SK-N-SH (cell line): ENCODE data around the gene NEDD9.

DNA sequence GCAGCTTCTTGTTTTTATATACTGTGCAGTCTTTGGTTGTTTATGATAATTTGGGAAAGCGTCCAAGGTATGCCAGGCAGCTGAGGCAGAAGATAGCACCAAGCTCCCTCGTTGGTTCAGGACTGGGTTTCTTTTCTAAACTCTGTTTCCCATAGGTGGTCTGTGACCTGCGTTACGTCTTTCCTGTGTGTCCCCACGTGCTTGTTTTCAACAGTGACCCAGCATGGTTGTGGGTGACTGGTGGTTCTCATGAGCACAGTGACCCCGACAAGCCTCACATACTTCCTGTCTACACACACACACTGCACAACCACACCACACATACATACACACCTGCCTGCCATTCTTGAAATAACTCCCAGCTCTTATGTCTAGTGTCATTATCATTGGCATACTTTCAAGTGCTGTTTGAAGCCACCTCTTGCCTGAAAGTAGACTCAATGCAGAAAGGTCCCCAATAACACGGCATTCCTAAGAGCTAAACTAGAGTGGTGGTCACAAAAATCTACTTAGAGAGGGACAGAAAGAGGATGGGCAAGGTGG lies 66.5 kb downstream of the GCNT2 start:
- RRBS = no CpG with 5 or more reads among the region's 7 CpGs
CAGE:
- cytosol, long polyA plus RNA = no peak
- long polyA plus RNA = no peak
- nucleus, long polyA plus RNA = no peak

- RRBS = no CpG with 5 or more reads among the region's 25 CpGs
CAGE:
- cytosol, long polyA plus RNA = no peak
- long polyA plus RNA = no peak
- nucleus, long polyA plus RNA = no peak
Observed at GRCh38 chr6:11214204-11215370, 17.9 kb downstream of the NEDD9 start.

DNA sequence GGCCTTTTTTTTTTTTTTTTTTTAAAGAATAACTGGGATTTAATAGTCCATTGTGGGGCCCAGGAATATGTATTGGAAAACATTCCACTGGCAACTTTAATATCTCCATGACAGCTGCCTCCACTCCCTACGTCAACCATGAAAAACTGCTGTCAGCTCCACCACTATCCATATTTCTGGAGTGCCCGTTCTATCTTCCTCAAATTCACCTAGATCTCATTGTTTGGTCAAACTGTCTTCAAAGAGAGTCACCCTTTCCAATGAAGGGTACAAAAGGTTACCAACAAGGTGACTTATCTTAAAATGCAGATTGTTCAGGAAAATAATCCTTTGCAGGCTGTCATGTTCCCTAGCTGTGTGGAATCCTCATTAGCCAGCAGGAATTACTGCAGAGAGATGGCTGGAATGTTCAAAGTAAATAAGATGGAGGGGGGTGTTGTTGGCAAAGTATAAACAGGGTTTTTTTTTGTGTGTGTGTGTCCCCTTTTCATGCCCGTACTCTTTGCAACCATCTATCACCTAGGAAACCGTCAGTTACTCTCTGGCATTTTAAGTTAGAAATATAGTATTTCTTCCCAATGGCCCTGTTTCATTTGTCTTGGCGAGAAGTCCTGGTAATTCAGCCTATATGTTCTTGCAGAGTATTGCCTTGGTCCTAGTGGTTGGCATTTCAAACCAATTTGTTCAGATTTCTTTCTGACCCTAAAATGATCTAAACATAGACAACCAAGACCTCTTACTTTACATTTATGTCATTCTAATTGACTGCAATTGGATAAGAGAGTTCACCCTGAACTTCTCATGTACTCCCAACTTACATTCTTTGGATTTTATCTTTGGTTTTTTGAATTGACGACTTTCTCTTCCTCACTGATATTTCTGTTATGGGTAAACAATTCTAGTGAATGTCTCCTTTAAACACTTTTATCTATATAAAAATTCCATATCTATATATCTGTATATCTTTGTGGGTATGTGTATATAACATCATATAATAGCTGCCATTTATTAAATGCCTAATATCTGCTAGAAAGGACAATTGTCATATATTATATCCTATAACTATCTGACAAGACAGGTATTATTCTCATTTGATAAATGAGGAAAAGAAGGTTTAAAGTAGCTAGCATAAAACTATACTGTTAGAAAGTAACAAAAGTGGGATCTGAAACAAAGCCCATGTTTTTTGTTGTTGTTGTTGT lies 6.3 kb downstream of the NEDD9 start:
- RRBS = no CpG with 5 or more reads among the region's 6 CpGs
CAGE:
- cytosol, long polyA plus RNA = no peak
- long polyA plus RNA = no peak
- nucleus, long polyA plus RNA = no peak

GRCh38 chr6:11232011-11232944 lies at the start of gene NEDD9:
Gene NEDD9 (minus strand): TSS chr6:11232668.
- RRBS = 4% methylated on average over 5 of the region's 33 CpGs
CAGE:
- cytosol, long polyA plus RNA = no peak
- long polyA plus RNA = no peak
- nucleus, long polyA plus RNA = start-site peak on the minus strand at chr6:11232635-11232682, 46 and 71 reads in 2 replicates

- RRBS = no CpG with 5 or more reads among the region's 18 CpGs
CAGE:
- cytosol, long polyA plus RNA = no peak
- long polyA plus RNA = no peak
- nucleus, long polyA plus RNA = no peak
Observed at GRCh38 chr6:11232945-11233631, 620 bp upstream of the NEDD9 start.

DNA sequence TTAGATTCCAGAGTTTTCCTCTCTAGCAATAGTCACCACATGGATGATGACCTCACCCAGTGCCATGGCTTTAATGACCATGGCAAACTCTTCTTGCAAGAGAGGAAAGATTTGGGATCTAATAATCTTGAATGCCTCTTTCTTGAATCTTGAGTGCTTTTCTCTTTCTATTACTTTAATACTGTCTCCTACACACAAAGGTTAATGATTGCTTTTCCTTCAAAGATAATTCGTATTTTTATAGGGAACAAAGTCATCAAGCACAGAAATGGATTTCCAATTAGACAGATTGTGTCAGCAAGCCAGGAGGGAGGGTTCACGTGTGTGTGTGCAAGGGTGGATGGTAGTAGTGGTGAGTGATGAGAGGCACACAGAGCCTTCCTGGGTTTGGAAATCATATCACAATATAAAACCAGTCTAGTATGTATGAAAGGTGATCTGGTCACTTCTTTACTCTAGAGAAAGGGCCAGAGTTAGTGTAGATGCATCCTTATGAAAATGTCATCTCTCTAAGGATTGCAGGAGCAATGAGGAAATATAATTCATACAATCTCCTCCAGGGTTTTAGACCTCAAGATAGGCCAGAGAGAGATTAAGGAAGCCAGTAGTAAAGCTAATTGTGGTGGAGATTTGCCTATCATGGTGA lies 51.2 kb upstream of the NEDD9 start:
- RRBS = no CpG with 5 or more reads among the region's 2 CpGs
CAGE:
- cytosol, long polyA plus RNA = no peak
- long polyA plus RNA = no peak
- nucleus, long polyA plus RNA = no peak

- RRBS = no CpG with 5 or more reads among the region's 9 CpGs
CAGE:
- cytosol, long polyA plus RNA = no peak
- long polyA plus RNA = no peak
- nucleus, long polyA plus RNA = no peak
Observed at GRCh38 chr6:11287854-11288611, 55.6 kb upstream of the NEDD9 start.

- RRBS = no CpG with 5 or more reads among the region's 5 CpGs
CAGE:
- cytosol, long polyA plus RNA = no peak
- long polyA plus RNA = no peak
- nucleus, long polyA plus RNA = no peak
Observed at GRCh38 chr6:11345570-11345967, 113.1 kb upstream of the NEDD9 start.

- RRBS = no CpG with 5 or more reads among the region's 6 CpGs
CAGE:
- cytosol, long polyA plus RNA = no peak
- long polyA plus RNA = no peak
- nucleus, long polyA plus RNA = no peak
Observed at GRCh38 chr6:11428629-11429577, 108.6 kb upstream of the TMEM170B start.

DNA sequence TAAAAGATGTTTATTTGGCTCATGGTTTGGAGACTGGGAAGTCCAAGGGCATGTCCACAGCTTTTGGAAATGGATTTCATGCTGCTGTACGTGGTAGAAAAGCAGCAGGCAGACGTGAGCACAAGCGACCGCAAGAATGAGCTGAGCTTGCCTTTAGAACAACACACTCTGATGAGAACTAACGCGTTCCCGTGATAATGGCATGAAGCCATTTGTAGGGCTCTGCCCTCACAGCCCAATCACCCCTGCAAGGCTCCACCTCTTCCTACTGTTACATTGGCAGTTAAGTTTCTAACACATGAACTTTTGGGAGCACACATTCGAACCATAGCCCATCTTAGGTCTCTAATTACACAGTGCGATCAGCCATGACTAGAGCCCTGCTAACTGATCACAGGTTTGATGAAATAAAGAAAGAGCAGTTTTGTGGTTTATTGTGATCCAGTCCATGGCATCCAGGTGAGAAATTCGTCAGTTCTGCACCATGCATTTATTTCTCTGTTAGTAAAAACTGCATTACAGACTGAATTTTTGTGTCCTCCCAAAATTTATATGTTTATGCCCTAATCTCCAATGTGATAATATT lies 107.4 kb upstream of the TMEM170B start:
- RRBS = no CpG with 5 or more reads among the region's 10 CpGs
CAGE:
- cytosol, long polyA plus RNA = no peak
- long polyA plus RNA = no peak
- nucleus, long polyA plus RNA = no peak

DNA sequence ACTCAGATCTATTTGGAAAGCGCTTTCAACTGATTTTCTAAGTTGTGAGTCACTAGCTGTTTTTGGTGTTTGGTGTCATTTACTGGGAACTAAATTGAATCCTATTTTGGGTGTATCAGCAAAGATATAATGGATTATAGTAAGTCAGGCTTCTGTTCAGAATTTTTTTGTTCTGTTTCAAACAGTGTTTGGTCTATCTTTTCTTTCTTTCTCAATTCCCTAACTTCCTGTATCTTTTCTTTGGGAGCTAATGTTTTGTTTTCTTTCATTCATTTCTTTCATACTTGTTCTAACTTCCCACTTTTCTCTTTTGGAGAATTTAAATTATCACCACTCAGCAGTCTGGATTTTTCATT lies 104.4 kb upstream of the TMEM170B start:
- RRBS = no CpG with 5 or more reads among the region's 1 CpG
CAGE:
- cytosol, long polyA plus RNA = no peak
- long polyA plus RNA = no peak
- nucleus, long polyA plus RNA = no peak

DNA sequence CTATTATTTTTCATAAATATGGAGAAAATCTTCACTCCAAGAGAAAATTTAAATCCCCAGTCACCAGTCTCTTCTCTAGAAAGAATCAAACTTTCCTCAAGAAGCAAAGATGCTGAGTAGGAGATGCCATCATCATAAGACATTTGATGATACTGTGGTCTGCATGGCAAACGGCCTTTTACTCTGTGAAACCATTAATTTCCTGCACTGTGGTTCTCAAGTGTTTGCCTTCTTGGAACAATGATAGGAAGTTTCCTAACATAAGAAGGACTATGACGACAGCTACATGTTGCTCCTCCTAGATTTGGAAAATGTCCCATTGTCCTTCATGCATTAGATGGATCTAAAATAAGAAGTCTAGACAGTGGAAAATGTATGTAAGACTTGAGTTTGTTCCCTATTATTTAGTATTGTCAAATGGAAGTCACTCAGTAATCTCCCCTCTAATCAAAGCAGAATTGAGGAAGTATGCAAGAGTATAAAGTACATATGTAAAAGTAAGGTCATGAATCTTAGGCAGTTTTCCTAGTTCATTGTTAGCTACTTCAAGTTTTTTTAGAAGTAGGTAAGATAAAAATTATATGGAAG lies 98.5 kb upstream of the TMEM170B start:
- RRBS = no CpG with 5 or more reads among the region's 2 CpGs
CAGE:
- cytosol, long polyA plus RNA = no peak
- long polyA plus RNA = no peak
- nucleus, long polyA plus RNA = no peak

DNA sequence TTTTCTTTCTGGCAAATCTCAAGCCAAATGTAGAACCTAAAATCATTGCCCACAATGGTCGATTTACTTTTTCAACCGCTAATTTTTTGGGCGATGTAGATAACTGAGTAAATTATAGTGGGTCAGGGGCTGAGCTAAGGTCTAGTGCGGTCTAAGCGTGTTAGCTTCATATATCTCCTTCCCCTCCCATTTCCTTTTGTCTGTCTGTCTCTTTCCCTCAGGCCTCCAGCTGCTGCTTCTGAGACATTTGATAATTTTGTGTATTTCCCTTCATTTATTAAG lies 1.2 kb downstream of the TMEM170B start:
- RRBS = no CpG with 5 or more reads among the region's 5 CpGs
CAGE:
- cytosol, long polyA plus RNA = no peak
- long polyA plus RNA = no peak
- nucleus, long polyA plus RNA = no peak

GRCh38 chr6:11650087-11650780 lies 112.7 kb downstream of the TMEM170B start:
- RRBS = no CpG with 5 or more reads among the region's 6 CpGs
CAGE:
- cytosol, long polyA plus RNA = no peak
- long polyA plus RNA = no peak
- nucleus, long polyA plus RNA = no peak

DNA sequence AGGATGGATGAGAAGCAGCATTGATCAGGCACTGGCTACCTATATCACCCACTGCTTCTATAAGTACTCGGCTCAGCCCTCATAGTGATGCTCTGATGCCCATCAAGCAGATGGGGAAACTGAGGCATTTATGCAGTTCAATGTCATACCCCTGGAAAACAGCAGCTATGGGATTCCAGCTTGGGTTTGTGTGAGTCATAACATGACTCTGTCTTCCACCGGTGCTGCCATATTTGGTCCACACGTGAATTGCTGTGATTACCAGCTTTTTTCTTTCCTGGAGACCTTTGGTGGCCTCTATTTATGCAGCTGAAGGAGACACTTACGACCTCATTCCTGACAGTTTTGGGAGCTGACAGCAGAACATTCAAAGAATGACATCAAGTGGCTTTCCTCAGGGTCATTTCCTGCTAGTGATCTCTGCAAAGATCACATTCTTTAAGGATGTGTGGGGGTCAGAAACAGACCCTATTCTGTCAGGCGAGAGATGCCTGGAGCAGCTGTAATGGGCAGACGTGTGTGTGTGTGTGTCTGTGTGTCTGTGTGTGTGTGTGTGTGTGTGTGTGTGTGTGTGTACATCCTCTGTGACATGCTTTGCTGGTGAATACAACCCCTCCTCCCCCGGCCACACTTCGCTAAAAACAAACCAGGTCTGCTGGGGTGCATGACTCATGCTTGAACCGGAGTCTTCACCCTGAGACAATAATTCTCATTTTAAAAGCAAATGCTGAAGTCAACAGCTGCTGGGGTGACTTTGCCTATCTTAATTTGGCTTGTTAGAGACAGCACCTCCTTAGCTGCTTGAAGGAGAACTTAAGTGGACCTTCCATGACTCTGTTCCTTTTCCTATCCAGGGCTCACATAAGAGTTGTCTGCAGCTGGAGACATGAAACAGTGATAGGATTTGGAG lies 115.6 kb downstream of the TMEM170B start:
- RRBS = 4% methylated on average over 3 of the region's 9 CpGs
CAGE:
- cytosol, long polyA plus RNA = no peak
- long polyA plus RNA = no peak
- nucleus, long polyA plus RNA = no peak

GRCh38 chr6:11710163-11710633 lies 68.4 kb downstream of the ADTRP start:
- RRBS = no CpG with 5 or more reads among the region's 6 CpGs
CAGE:
- cytosol, long polyA plus RNA = no peak
- long polyA plus RNA = no peak
- nucleus, long polyA plus RNA = no peak

DNA sequence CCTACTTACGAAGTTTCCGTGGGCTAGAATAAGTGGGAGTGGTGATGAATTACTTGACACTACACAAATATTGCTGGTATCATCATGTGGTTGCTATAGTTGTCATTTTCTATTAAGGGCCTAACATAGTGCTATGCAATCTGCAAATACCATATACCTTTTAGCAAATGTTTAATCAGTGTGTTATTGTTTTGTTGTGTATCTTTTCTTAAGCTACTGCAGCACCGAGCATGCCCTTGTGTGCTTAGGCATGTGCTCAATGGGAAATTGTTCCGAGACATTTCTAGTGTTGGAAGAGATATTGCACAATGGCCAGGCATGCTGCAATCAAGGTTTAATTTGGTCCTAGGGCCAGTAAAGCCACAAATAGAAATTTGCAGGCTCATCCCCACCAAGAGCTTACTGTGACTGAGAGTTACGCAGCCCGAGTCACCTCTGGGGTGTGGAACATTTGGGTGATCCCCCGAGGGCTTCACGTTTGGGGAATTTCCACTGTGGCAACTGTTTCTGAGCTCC lies 66.0 kb downstream of the ADTRP start:
- RRBS = no CpG with 5 or more reads among the region's 8 CpGs
CAGE:
- cytosol, long polyA plus RNA = no peak
- long polyA plus RNA = no peak
- nucleus, long polyA plus RNA = no peak

GRCh38 chr6:11770048-11771440 lies 8.1 kb downstream of the ADTRP start:
- RRBS = no CpG with 5 or more reads among the region's 33 CpGs
CAGE:
- cytosol, long polyA plus RNA = no peak
- long polyA plus RNA = no peak
- nucleus, long polyA plus RNA = no peak

GRCh38 chr6:11902395-11902926 lies 109.7 kb upstream of the HIVEP1 start:
- RRBS = no CpG with 5 or more reads among the region's 3 CpGs
CAGE:
- cytosol, long polyA plus RNA = no peak
- long polyA plus RNA = no peak
- nucleus, long polyA plus RNA = no peak

GRCh38 chr6:12013370-12013550 lies 1.1 kb downstream of the HIVEP1 start:
- RRBS = no CpG with 5 or more reads among the region's 6 CpGs
CAGE:
- cytosol, long polyA plus RNA = no peak
- long polyA plus RNA = no peak
- nucleus, long polyA plus RNA = no peak